MCF 10A (cell line): Measurements from ENCODE around the gene CTSZ.

- PRO-cap: no peak
- RRBS: no CpG with 5 or more reads among the region's 5 CpGs
Measured at GRCh38 chr20:58046241-58046769, 104.4 kb upstream of the C20orf85 start.

- PRO-cap: no peak
- RRBS: no CpG with 5 or more reads among the region's 11 CpGs
Measured at GRCh38 chr20:58054508-58055070, 96.1 kb upstream of the C20orf85 start.

DNA sequence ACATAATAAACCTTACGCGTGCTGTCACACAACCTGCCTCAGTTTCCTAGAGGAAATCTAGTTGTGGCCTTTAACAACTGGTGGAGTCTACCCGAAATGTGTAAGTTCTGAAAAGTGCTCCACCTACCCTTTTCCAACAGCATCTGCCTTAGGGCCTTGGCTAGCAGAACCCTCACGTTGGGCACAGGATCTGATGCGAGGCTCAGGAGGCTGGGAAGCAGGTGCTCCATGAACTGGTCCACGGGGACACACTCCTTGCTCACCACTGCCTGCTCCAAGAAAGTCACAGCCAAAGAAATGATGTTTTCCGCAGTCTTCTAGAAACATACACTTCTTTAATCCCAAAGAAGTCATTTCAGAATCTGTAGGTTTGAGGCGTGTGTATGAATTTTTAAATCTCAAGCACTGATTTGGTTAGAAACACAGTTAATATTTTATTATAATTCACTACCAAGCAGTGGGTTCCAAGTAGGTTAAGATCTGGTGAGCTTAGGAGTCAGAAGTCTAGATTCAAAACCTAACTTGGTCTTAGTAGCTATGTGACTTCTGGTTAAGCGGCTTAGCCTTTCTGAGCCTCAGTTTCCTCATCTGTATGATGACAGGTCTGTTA is 4.2 kb upstream of the ANKRD60 start:
- PRO-cap: no peak
- RRBS: no CpG with 5 or more reads among the region's 9 CpGs

DNA sequence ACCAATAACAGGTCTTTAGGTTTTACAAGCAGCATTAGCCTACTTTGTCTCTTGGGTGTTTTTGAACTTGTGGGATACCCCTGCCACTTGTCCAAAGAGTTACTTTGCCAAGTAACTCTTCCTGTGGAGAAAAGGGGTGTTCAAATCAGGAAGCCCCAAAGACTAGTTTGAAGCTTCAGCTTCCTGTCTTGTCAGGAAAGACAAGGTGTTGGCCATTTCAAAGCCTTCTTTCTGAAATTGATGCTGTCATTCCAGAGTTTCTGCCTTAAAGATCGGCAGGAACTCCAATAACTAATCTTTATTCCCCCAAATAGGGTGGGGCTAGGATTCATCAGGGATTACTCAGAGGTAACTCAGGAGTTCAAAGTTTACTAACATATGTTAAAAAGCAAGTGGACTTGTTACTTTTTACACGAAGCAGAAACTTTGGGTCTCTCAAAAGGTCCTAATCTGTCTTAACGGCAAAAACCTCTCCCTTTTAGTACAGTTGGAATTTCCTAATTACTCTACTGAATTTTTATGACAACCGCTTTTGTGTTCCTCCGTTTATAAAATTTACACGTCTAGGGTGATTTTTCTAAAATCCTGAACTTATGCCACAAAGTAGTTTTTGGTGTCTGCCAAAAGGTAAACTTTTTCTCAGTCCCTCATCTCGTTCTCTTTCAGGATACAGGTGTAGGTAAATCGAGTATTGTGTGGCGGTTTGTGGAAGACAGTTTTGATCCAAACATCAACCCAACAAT is 1.0 kb downstream of the RAB22A start:
- PRO-cap: bidirectional peak, plus-strand start at position 294 of the sequence, minus-strand start at position 274 of the sequence
- RRBS: no CpG with 5 or more reads among the region's 9 CpGs

DNA sequence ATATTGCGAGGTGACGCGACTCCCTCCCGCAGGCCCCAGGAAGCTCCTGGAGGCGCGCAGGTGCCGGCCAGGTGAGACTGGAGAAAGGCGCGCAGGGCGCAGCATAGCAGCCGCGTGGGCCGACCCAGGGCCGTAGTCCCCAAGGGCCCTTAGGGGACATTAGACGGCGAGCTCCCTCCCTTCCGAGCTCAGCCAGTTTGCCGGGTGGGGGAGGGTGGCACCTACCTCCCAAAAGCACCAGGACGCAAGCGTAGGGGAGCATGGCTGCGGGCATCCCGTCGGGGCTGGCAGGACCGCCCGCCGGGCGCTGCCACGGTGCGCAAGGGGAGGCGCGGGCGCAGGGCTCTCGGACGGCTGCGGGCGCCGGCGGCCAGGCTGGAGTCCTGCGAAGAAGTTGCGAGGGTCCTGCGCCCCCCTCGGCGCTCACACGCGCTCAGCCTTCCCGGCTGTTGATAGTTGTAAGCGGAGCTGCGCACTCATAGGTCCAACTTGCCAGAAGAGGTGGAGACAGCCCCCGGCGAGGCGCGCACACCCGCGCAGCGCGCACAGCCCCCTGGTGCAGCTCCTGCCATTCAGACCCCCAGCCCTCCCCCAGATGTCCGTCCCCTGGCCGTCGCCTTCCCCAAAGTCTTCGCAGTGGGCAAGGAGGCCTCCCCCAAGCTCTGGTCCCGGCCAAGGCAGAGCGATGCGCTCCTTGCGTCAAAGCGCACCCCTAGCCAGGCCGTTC is 602 bp downstream of the APCDD1L start:
- PRO-cap: no peak
- RRBS: 46% methylated on average over 24 of the region's 66 CpGs

GRCh38 chr20:58623651-58624515 is 27.2 kb upstream of the STX16 start:
- PRO-cap: no peak
- RRBS: no CpG with 5 or more reads among the region's 29 CpGs

DNA sequence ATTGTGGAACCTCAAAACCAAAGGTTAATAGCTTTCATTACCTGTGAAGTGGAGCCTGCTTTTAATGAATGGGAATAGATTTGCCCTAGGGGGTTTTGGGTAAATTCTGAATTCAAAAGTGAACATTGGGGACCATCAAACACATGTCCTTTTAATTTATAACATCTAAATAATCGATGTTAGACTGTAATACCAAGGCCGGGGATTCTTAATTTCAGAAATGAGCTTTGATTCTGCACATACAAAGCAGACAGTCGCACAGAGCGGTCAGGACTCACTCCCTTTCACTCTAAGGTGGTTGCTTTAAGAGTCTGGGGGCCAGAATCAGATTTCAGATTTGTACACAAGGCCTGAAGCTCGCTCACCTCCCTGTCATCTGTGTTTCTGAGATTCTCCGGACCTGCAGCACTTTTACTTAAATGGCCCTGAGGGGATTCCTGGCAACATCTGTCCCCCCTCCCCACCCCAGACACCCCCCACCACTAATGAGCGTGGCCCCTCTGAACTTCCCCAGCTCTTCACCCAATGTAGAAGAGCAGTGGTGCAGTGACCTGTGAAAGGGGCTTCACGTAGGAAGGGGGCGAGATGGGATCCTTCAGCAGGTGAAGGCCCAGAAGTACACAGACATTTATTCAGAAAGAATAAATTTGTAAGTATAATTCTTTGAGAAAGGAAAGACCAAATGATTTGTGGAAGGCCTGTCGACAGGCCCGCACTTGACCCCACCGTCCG is 10.0 kb downstream of the GNAS start:
- PRO-cap: no peak
- RRBS: no CpG with 5 or more reads among the region's 13 CpGs

DNA sequence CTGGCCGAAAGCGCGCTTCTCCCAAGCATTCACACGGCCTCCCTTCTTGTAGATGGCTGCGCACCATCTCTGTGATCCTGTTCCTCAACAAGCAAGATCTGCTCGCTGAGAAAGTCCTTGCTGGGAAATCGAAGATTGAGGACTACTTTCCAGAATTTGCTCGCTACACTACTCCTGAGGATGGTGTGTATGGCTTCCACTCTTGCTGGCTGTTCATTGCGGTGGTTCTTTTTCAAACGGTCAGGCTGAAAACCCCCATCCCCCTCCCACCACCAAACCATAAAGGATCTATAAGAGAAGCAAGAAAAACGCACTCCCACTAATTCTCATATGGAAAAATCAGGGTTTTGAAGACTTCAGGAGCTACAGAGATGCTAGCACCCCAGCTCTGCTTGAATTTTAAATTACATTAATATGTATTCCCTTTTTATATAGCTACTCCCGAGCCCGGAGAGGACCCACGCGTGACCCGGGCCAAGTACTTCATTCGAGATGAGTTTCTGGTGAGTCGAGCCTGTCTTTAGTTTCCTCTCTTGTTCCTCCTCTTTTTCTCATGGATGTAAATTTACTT is 18.8 kb downstream of the GNAS start:
- PRO-cap: no peak
- RRBS: no CpG with 5 or more reads among the region's 18 CpGs

DNA sequence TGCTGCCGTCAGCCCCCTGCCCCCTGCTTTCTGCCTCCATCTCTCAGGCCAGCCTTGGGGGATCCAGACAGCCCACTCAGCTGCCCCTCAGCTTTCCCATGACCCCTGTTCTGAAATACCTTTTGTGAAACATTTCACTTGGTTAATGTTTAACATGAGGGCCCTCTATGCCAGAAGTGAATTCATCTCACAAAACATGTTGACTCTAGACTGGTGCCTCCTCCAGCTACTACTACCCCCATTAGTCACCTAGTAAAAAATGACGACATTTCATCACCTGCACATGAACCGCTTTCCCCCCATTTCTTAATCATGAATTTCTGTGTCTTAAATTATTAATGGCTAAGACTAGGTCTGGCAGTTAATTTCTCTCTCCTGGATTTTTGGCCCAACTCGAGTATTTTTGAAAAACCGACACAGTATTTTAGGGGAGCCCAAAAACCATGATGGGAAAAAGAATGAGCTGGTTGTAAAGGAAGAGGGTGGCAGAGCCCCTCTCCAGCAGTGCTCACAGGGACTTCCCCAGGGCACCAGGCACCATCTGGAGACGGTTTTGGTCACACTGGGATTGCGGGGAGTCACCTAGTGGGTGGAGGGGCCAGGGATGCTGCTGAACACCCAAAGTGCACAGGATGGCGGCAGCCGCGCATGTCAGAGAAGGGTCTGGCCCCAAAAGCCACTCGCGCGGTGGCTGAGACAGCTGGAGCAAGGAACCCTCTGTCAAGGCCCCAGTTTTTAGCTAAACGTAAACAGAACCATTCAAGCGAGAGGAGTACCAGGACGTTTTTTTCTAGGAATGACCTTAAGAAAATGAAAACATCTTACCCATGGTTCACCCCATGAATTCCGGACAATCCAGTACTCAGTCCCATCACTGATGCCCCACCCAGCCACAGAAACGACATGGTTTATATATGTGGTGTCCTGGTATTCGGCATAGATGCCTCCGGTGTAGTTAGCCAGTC is 11.0 kb downstream of the CTSZ start:
- PRO-cap: no peak
- RRBS: 91% methylated on average over 3 of the region's 20 CpGs

DNA sequence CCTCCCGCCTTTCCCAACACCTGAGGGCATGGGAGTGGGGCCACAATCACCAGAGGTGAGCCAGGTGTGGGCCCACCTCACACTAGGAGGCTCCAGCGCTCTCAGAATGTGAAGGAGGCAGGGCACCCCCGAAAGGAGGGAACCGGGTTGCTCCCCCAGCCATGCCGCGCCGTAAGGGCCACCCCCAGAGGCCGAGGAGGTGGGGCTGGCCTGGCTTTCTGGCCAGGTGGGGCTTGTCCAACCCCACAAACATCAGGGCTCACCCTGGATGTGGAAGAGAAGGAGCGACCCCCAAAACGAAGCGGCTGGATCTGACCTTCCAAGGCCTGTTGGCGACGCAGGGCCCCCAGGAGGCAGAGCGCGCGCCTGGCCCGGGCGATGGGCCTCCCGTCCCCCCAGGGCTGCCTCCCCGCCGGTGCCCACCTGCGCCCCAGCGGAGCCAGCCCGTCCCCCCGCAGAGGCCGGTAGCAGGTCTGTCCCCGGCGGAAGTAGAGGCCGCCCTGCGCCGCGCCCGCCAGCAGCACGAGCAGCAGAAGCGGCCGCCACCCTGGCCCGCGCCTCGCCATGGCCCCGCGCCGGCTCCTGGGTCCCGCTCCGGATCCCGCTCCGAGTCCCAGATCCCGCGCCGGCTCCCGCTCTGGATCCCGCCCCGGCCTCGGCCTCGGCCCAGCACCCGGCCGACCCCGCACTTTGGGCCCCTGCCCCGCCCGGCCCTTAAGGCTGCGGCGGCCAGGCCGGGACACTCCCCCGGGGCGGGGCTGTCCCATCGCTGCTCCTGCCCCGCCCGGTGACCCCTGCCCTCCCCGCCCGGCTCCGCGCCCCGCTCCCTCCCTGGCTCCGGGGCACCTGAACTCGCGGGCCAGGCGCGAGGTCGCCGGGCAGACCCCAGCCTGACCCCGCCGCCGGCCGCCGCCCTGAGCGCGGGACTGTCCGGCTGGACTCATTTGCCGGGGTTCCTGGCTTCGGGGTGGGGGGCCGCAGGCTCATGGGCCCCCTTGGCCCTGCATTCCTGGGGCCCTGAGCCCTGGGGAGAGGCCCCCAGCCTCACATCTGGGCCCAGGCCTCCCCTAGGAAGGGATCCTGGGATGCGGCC is at the start of gene CTSZ:
CTSZ (minus strand) TSS at position 692 of the 1,093 bp plus-strand sequence.
- PRO-cap: bidirectional peak, plus-strand start at position 800 of the sequence, minus-strand start at position 692 of the sequence
- RRBS: 1% methylated on average over 35 of the region's 91 CpGs

- PRO-cap: no peak
- RRBS: no CpG with 5 or more reads among the region's 9 CpGs
Measured at GRCh38 chr20:59047601-59048758, 5.4 kb upstream of the PRELID3B start.

DNA sequence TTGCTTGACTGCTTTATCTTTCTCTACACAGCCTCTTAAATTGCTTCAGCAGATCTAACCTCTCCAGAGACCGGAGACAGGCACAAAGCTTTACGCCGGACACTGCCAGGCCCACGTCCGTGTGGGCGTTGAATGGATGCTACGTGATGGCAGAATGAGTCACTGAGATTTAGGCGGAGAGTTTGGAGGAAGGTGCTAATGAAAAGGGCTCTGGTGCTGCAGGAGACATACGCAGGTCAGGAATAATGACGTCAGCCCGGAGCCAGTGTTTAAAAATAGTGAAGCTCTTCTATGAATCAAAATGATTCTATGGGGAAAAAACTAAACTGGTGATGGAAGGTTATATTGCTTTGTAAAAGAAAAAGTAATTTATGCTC is 21.2 kb upstream of the PRELID3B start:
- PRO-cap: no peak
- RRBS: no CpG with 5 or more reads among the region's 11 CpGs

DNA sequence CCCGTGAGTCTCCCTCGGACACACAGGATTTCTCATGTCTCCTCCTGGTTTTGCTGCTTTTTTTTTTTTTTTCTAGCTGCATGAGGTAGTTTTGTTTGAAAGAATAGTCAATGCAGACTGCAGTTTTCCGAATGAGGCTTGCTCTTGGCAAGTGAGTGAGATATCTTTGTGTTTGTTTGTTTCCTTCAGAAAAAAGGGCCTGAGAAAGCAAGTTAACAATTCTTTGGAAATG is 3.0 kb upstream of the ZNF831 start:
- PRO-cap: no peak
- RRBS: no CpG with 5 or more reads among the region's 3 CpGs

DNA sequence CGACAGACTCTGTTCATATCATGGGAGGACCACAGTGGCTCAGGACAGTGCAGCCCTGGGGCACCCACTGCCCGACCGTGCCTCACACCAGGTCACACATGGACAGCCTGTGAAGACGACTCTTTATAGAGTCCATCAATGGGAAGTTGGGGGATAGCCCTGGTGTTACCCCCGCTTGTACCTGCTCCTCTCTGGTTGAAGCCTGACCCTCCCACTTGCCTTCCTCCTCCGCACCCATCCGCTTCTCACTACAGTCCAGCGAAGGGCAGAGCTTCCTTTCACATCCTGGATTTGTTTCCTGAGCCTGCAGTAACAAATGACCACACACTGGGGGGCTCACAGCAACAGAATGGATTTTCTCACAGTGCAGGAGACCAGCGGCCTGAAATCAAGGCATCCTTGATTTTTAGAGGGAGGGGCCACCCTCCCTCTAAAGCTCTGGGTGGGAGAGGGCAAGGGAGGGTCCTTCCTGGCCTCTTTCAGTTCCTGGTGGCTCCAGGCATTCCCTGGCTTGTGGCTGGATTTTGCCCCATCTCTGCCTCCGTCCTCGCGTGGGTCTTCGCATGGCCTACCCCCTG is 15.6 kb downstream of the ZNF831 start:
- PRO-cap: no peak
- RRBS: no CpG with 5 or more reads among the region's 13 CpGs

DNA sequence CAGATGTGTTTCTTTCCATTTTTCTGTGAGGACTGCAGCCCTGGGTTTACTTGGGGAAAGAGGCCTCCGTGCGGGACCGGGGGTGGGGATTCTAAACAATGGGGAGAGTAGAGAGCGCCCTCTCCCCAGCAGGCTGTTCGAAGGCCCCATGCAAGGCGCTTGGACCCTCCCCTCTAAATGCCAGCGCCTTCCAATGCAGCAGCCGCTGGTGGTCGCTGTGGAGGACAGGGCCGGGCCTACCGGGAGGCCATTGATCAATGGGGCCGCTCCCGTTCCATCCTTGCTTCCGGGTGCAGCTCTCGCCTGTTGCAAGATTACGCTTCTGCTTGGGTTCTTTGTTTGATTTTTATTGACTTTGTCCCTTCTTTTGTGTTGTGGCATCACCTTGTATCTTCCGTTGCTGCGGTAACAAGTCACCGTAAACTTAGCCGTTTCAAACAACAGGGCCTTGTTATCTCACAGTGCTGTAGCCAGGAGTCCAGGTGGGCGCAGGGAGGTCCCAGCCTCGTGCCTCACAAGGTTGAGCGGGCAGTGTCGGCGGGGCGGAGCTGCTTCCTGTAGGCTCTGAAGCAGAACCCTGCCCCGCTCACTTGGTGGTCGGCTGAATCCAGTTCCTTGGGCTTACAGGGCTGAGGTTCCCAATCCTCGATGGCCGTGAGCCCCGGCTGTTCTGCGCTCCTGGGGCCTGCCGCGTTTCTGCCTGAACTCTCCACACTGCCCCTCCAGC is 134.6 kb upstream of the PHACTR3 start:
- PRO-cap: no peak
- RRBS: no CpG with 5 or more reads among the region's 34 CpGs

DNA sequence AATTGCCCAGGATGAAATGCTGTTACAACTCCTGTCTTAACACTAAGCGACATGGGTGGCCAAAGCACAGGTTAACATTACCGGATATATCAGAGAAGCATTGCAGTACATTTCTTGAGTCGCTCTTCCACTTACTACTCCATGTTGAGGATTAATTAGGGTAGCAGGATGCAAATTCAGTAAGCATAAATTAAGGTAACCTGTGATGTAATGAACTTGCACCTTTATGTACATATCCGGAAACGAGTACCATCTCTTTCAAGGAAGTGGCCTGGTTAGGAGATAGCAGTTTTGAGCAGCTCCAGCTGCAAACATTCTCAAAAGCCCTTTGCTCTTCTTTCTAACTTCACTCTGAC is 8.6 kb downstream of the FAM217B start:
- PRO-cap: no peak
- RRBS: no CpG with 5 or more reads among the region's 5 CpGs

DNA sequence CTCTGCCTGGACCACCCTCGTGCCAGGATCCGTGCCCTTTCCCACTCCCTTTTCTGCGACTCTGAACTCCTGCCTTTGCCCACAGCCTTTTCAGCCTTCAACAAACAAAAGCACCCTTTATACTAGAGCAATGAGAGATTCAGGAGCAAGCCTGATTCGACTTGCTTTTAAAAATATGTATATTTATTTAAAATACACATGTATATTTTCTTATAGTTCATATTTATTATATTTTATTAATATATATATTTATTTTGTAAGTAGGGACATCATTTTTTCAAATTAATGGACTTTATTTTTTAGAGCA is 19.0 kb downstream of the CDH26 start:
- PRO-cap: no peak
- RRBS: no CpG with 5 or more reads among the region's 4 CpGs

GRCh38 chr20:61436024-61437002 is 184.3 kb downstream of the CDH4 start:
- PRO-cap: bidirectional peak, plus-strand start at chr20:61436898, minus-strand start at chr20:61436780
- RRBS: no CpG with 5 or more reads among the region's 8 CpGs

GRCh38 chr20:61437003-61438172 is 185.3 kb downstream of the CDH4 start:
- PRO-cap: no peak
- RRBS: no CpG with 5 or more reads among the region's 33 CpGs

- PRO-cap: no peak
- RRBS: no CpG with 5 or more reads among the region's 6 CpGs
Measured at GRCh38 chr20:61531530-61531737, 279.4 kb downstream of the CDH4 start.